ENCODE measurements around the genes KHDC1L and EEF1A1.

DNA sequence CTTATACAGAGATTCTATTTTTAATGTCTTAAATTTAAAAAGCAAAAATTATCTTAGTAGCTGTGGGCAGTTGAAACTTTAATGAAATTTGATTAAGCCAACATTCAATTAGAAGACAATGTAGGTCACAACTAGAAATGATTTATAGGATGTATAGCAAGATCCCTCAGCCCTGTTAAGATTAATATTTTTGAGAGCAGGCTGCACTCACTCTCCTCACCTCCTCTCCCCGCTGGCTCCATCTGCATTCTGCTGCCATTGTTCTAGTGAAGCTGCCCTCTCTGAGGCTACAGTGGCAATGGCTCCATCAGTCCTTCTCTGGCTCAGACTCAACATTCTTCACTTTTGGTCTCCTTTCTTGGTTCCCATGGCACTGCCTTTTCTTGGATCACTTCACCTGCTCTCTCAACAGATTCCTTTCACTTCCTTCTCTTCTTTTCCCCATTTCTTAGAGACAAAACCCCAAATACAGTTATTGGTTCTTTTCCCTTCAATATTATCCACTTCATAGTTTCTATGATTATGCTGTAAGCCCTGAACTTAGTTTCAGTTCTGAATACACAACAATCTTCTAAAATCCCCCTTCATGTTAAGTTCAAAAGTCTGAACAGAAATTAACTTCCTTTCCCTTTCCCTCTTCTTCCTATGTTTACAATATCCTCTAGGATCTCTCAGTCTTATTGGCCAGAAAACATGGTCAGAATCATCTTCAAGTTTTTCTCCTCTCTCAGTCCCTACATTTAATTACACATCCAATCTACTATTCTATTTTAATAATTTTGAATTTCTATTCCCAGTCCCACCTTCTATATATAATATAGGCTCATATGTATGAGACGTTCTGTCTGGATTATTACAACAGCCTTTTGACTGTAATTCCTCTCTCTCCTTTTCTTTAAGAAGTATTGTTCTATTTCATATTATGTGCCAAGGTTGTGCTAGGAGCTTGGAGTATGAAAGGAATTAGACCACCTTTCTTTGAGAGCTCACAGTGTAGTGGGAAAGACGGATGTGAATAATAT lies 57.7 kb downstream of the OGFRL1 start:
- PRO-cap: no peak

GRCh38 chr6:71393186-71393923 lies 104.7 kb downstream of the OGFRL1 start:
- PRO-cap: no peak

- PRO-cap: no peak
Observed at GRCh38 chr6:71417888-71418352, 129.3 kb downstream of the OGFRL1 start.

DNA sequence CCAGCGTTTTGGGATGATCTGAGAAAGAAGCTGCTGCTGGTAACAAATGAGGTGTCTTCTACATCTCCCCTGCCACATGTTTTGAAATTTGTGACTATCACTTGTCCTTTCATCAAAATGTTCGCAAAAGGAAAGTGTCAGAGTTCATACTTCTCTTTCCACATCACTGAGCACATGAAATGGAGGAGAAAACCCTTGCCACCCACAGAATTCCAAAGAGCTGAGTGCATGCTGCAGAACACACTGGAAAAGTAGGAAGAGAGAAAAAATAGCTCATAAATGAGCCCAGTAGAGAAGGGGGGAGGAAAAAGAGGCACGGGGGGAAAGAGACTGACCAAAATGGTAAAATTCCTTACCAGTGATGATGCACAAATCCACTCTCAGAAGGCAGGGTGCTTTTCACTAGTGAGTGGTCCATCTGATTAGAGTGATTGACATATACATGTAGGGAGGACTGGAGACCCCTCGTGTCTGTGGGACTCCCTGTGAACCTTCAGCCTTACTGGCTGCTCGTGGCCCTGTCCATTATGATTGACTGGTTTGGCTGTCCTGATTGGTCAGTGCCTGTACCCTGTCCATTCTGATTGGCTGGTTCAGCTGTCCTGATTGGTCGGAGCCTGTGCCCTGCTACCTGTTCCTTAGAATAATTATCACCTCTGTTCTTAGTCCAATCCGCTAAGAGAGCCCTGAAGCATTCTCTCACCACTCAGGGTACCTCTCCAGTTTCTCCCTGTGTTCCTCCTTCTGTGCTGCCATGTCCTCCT lies 180.6 kb downstream of the OGFRL1 start:
- PRO-cap: no peak

- PRO-cap: no peak
Observed at GRCh38 chr6:71585055-71585394, 296.4 kb downstream of the OGFRL1 start.

DNA sequence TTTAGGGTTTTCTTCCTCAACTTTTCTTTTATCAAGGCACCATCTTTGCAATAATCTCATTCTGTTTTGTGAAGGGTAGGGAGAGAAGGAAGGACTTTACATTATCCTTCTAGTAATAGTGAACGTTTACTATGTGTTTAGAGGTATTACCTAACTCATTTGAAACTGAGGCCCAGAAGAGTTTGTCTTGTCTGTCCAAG lies 164.8 kb downstream of the RIMS1 start:
- PRO-cap: no peak

DNA sequence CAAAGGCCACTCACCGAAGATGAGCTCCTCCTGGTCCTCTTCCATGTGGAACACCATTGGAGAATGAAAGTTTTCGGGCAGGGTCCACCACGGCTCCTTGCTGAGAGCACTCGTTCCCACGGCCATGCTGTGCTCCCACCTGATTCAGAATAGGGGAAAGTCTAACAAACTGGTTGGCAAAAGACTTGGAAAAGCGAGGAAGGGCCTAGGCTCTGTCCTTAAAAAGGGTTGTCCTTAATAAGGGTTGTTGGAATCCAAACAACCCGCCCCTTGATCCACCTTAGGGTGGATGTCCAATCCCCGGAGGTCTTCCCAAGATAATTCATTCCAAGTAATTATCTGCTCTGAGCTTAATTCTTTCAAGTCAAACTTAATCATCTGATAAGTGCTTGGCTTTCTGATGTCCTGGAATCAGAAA lies at the start of gene KHDC1L:
KHDC1L (minus strand) TSS at position 214 of the 418 bp plus-strand sequence.
- PRO-cap: no peak

- PRO-cap: no peak
Observed at GRCh38 chr6:73373046-73373409, 3.3 kb upstream of the OOEP start.

GRCh38 chr6:73509843-73510379 lies 10.9 kb downstream of the EEF1A1 start:
- PRO-cap: no peak

- PRO-cap: bidirectional peak, plus-strand start at chr6:73521410, minus-strand start at chr6:73521032
Observed at GRCh38 chr6:73520758-73521443, at the start of gene EEF1A1. EEF1A1 (minus strand) TSS chr6:73521032.

DNA sequence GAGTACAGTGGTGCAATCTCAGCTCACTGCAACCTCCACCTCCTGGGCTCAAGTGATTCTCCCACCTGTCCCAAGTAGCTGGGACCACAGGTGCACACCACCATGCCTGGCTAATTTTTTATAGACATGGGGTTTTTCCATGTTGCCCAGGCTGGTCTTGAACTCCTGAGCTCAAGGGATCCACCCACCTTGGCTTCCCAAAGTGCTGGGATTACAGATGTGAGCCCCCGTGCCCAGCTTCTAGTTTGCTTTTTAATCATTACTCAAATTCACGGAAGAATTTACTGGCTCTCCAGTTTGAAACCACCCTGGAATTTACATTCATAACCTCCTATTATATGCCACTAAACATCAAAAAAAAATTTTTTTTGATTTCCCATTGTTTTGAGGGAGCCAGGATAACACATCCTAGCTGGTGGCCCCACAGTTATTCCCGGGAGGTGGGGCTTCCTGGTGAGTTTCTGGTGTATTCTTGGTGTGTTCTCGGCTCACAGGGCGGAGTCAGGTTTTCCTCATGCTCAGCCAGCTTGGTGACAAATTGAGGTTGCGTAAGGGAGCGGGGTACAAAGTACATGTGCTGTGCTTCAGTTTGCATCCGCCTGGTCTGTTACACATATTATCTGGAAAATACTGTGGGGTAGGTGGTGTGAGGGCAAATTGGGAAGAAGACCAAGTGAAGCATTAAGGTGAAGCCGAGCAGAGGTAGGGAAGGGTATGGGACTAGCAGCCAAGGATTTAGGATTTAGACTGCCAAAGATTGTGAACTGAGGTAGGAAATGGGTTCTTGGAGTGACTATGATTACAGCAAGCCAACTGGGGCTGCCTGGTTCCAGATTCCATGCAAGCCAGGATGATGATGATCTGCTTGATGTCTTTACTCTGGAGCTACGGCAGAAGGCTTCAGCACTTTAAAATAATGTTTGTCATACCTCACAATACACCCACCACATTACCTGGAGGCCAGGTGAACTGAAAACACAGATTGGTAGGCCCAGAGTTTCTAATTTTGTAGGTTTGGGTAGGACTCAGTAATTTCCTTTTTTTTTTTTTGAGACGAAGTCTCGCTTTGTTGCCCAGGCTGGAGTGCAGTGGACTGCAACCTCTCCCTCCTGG lies 46.2 kb upstream of the EEF1A1 start:
- PRO-cap: no peak

DNA sequence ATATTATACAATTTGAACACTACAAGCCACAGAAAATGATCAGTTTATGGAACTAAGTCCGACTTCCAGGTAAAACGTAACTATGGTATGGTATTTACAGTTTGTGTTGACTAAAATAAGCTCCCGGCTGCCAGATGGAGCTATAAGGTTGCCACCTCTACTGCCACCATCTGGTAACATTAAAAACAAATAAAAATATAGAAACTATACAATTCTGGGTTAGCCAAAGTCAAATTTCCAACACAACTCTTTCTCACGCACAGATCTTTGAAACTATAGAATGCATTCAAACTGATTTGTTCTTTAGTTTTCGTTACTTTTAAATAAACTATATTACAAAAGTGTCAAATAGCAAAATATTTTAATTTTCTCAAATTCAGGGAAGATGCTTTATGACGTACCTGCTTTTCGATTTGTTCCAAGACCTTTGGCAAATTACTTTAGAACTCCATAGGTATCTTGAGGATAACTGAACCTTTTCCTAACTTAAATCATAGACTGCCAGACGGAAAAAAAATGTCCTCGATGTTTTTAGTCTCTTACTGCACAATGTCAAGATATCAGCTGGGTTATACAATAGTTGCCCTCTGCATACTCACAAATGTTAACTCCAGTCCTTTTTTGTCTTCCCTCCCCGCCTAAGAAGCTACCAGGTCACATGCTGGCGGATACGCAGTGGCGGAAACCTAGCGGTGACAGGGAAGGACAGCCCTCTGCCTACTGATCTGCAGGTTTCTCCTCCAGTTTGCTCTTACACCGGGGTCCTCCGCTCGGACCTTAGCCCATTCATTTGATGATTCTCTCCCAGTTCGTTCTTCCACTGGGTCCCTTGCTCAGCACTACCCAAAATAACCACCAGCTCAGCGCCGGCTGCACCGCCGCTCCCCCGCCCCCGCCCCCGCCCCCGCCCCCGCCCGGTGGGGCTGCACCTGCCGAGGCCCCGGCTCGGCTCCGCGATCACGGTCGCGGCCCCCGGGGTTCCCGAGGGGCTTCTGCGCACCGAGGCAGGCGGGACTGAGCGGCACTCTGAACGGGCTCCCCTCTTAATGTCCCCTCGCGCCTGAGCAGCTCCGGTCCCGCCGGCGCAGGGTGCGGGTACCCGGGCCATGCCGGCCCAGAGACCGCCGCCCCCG lies 810 bp downstream of the SLC17A5 start:
- PRO-cap: unidirectional peak, plus-strand start at position 667 of the sequence

DNA sequence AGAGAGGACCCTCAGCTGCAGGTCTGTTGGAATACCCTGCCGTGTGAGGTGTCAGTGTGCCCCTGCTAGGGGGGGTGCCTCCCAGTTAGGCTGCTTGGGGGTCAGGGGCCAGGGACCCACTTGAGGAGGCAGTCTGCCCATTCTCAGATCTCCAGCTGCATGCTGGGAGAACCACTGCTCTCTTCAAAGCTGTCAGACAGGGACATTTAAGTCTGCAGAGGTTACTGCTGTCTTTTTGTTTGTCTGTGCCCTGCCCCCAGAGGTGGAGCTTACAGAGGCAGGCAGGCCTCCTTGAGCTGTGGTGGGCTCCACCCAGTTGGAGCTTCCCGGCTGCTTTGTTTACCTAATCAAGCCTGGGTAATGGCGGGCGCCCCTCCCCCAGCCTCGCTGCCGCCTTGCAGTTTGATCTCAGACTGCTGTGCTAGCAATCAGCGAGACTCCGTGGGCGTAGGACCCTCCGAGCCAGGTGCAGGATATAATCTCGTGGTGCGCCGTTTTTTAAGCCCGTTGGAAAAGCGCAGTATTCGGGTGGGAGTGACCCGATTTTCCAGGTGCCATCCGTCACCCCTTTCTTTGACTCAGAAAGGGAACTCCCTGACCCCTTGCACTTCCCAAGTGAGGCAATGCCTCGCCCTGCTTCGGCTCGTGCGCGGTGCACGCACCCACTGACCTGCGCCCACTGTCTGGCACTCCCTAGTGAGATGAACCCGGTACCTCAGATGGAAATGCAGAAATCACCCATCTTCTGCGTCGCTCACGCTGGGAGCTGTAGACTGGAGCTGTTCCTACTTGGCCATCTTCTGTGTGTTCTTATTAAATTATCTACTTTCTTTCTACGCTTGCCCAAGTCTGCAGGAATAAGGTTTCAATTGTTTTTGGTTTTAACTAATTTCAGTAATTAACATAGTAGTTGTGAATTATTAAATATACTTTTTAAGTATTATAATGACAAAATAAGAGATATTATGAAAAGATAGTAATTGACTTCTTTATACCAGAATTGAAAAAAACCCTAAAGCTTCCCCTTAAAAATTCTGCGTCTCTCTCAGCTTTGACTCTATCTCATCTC lies 145.0 kb downstream of the CD109 start:
- PRO-cap: no peak

DNA sequence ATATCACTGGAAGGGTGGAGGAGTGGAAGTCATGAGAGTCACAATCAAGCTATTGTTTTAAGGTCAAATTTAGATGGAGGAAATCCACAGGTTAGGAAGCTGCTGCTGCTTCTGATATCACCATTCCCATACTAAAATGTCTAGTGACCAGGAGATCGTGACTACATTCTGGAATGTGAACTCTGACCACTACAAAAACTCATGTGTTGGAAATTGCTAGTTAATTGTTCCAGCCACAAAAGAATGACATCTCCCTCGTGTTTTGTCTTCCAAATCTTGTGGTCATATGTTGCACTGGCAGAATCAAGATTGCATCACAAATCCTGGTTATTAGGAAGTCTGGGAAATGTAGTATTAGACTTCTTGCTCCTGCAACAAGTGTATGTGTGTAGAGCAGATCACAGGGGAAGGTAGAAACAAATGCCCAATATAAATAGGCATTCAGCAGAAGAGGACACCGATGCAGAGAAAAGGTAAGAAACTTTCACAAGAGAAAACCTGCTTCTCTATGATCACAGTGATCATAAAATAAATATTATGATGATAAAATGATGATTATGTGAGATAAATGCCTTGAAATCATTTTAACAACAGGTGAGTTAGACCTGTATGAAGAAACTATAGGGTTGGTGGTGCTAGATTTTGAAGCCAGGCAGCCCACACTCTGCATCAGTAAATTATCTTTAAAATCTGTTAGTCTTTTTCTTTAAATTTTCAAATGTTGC lies 442.1 kb downstream of the CD109 start:
- PRO-cap: no peak

- PRO-cap: no peak
Observed at GRCh38 chr6:75075869-75076535, 129.9 kb downstream of the COL12A1 start.

GRCh38 chr6:75098635-75099217 lies 107.1 kb downstream of the COL12A1 start:
- PRO-cap: no peak

DNA sequence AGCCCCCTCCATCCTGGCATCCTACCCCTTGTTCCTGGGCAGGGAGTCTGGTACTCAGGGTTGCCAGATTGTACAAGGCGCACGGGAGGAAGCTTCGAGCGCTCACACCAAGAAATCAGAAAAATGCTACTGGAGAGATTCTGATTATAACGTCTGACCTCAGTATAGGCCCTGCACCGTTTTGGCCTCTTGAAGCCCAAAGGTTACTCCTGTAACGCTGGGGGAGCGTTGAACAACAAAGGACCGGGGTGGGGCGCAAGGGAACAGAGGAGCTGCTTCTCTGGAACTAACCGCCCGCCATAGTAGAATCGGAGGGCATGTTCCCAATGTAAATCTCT lies 1.1 kb upstream of the COL12A1 start:
- PRO-cap: no peak

GRCh38 chr6:75208765-75209547 lies 3.1 kb upstream of the COL12A1 start:
- PRO-cap: no peak

DNA sequence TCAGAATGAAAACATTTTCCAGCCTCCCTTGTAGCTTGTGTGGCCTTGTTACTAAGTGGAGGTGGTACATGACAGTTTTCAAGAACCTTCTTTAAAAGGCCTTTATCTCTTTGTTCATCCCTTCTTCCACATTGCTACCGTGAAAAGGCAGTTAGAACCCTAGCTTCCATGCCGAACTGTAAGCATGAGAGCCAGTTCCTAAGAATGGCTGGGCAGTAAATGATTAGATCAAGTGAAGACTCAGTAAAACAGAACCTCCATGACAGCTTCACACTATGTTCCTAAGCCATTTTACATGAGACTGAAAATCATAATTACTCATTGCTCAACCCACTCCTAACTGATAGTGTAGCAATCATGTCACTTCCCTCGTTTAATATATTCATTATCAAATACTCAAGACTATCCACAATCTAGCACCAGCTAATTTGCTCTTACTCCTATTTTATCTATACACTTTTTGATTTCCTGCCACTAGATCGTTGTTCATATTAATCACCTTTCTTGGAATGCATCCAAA lies 6.2 kb downstream of the TMEM30A start:
- PRO-cap: no peak

- PRO-cap: no peak
Observed at GRCh38 chr6:75431286-75431847, 62.2 kb downstream of the FILIP1 start.